ENCODE results near the genes AKAP4 and NUDT11.

DNA sequence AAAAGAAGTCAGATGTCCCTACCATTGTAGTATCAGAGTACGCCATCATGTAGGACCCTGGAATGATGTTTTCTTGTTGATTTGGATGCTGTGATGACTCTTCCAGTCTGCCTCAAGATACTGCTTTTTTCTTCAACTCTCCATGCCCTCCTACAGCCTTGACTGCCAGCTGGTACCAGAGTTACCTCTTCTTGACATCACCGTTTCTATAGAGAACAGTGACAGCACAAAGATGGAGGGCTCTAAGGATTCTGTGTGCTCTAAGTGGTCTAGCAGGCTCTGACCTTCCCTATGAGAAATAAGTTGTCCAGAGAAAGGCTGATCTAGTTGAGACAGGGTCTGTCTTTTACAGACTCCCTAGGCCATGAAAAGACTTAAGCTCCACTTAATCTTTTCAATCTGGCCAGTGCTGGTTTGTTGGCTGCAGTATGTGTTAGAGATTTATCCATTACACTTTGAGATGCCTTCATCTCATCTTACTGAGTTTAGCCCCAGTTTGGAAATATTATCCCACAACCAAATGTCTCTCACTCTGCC lies at the start of gene AKAP4:
Gene AKAP4, minus strand, starts transcription at position 167 of the 537 bp plus-strand sequence.
- RRBS, result no CpG with 5 or more reads among the region's 2 CpGs

GRCh38 chrX:50770425-50770874 lies 43.5 kb downstream of the SHROOM4 start:
- RRBS, result no CpG with 5 or more reads among the region's 1 CpG

GRCh38 chrX:50813010-50813839 lies 769 bp downstream of the SHROOM4 start:
- RRBS, result 5% methylated on average over 10 of the region's 59 CpGs

- RRBS, result 3% methylated on average over 11 of the region's 78 CpGs
Measured at GRCh38 chrX:51496072-51496778, at the start of gene NUDT11. Gene NUDT11, minus strand, starts transcription at chrX:51496592.

DNA sequence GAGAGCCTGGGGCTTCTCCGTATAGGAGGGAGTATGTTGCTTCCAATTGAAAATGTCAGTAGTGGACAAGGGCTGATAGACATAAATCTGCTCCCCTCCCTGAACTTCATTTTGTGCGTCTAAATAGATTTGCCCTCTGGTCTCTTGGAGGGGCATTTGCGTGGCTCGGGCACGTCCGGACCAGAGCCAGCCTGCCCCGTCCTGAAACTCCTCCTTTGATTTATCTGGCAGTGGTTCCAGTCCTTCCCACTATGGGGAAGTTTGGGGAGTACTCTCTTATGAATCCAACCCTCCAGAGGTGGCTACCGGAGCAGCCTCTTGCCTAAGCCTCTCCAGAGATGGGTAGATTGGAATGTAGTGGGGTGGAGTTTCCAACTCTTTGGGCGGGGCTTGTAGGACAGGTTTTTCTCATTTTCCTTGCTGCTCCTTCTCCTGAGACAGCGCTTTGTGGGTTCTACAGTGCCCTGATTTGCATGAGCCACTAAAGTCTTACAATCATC lies 60.0 kb upstream of the XAGE1B start:
- RRBS, result no CpG with 5 or more reads among the region's 10 CpGs

DNA sequence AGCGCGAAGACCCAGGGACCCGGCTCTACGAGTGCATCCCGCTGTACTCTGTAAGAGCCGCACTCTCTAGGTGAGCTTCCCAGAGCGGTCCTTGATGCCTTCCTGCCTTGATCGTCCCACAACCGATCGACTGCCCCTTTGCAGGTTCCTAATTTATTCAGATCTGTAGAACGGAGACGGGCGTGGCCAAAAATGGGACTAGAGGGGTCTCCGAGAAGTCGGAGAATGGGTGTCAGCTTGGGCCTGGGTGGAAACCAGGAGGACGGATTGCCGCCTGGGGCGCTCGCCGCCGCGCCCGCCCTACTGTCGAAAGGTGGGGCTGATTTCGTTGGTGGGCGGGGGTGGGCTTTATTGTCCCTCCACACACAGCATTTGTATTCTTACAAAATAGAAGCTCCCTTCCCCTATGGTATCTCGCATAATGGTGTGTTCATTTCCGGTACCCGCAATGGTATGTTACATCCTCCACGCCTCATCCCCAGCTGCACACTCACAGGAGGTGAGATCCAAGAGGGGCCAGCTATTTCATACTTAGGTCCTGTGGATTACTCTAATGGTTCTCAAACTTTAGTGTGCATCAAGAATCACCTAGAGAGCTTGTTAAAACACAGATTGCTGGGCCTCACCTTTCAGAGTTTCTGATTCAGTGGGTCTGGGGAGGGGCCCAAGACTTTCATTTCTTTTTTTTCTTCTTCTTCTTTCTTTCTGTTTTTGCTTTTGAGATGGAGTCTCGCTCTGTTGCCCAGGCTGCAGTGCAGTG lies 42.4 kb upstream of the FAM156A start:
- RRBS, result no CpG with 5 or more reads among the region's 31 CpGs

DNA sequence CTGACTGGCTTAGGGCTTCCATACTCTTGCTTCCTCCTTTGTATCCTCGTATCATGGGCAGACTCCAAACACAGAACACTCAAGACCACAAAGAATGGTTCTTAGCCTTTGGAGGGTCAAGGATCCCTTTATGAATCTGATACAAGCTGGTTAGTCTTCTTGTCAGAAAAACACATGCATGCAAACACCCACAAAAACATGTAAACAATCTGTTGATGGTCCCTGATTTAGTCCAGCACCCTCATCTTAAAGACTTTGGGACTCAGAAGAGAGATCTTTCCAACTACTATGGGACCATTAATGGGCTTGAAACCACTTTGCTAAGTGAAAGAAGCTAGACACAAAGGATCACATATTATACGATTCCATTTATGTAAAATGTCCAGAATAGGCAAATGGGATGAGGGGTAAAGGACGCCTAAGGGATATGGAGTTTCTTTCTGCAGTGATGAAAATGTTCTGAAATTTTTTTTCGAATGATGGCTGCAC lies 34.0 kb downstream of the KDM5C start:
- RRBS, result no CpG with 5 or more reads among the region's 4 CpGs

- RRBS, result no CpG with 5 or more reads among the region's 15 CpGs
Measured at GRCh38 chrX:53196211-53197015, 28.6 kb downstream of the KDM5C start.

DNA sequence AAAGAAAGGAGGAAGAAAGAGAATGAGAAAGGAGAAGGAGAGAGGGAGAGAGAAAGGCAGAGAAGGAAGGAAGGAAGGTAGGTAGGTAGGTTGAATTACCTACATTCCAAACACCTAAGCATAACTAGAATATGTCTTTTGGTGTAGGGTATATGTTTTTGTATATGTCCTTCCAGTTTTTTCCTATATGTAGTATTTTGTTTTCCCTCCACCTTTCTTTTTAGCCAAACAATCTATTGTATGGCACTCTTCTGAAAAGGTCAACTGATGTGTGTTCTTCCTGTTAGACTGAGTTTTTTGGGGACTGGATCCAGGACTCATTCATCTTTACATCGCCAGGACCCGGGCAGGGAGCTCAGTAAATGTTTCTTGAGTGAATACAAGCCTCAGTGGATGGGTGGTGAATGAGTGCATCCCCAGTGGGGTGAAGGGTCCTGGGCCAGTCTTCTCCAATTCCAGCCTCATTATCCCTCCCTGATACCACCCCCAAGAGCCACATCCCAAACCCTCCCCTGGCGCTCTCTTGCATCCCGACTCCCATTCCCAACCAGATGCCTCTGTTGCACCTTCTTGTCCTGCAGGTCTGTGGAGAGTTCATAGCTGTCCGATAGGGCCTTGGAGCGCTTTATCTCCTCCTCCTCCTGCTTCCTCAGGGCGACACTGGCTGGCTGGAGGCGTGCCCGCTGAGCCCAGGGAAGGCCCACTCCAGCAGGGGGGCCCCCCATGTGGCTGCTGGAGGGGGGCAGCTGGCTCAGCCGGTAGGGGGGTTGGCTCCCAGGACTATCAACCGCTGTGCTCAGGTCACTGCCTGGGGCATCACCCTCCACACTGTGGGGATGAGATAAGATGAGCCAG lies 30.5 kb upstream of the KDM5C start:
- RRBS, result no CpG with 5 or more reads among the region's 11 CpGs

DNA sequence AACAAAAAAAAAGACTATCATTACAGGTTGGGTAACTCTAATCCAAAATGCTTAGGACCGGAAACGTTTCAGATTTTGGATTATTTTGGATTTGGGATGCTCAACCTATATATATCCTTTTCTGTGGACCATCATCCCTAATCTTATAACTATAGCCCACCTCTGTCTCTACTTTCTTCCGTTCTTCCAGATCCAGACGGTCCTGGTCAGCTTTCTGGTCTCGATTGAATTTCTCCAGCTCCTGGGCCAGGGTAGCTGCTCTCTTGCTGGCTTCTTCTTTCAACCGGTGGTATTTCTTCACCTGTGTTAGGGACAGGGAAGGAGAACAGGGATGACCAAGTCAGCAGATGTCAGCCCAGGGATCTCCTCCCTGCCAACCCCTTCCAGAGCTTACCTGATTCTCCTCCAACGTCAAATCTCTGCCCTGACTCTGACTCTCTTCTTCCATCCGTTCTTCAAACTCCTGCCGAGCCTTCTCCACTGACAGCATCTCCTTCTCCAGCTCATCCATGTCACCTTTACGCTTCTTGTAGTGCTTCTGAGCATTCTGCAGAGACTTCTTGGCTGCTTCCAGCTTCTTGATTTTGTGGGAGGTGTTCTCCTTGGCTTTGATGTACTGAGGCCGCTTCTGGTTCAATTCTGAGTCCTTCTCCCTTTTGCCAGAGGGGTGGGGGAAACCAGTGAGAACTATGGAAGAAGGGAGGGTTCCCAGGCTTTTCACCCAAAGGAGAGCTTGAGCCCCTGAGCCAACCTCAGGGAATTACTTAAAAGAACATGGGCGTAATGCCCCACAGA lies 10.7 kb downstream of the SMC1A start:
- RRBS, result no CpG with 5 or more reads among the region's 12 CpGs

- RRBS, result 2% methylated on average over 6 of the region's 49 CpGs
Measured at GRCh38 chrX:53441395-53442589, 7.6 kb upstream of the HSD17B10 start.

DNA sequence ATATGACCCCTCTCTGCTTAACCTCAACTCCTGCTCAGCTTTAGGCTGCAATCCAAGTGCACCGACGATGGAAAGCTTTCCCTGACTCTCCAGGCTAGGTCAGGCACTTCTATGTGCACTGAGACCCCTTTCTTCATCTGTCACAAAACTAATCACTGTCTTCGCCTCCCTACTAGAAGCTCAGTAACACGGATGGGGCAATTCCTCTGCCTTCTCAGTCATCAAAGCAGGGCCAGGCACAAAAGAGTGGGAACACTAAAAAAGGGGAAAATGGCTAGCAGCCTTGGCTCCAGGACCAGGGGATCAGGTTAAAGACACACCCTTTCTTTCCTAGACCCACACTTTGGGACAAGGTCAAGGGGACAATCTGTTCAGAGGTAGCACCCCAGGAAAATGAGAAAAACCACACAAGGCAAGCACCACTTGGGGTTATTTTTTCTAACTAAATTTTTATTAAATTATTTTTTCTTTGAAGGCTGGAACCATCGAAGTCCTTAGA lies 97.6 kb upstream of the HSD17B10 start:
- RRBS, result no CpG with 5 or more reads among the region's 5 CpGs

GRCh38 chrX:53558472-53559109 lies 124.4 kb upstream of the HSD17B10 start:
- RRBS, result no CpG with 5 or more reads among the region's 9 CpGs

GRCh38 chrX:53831936-53832320 lies 145.4 kb upstream of the HUWE1 start:
- RRBS, result no CpG with 5 or more reads among the region's 5 CpGs

DNA sequence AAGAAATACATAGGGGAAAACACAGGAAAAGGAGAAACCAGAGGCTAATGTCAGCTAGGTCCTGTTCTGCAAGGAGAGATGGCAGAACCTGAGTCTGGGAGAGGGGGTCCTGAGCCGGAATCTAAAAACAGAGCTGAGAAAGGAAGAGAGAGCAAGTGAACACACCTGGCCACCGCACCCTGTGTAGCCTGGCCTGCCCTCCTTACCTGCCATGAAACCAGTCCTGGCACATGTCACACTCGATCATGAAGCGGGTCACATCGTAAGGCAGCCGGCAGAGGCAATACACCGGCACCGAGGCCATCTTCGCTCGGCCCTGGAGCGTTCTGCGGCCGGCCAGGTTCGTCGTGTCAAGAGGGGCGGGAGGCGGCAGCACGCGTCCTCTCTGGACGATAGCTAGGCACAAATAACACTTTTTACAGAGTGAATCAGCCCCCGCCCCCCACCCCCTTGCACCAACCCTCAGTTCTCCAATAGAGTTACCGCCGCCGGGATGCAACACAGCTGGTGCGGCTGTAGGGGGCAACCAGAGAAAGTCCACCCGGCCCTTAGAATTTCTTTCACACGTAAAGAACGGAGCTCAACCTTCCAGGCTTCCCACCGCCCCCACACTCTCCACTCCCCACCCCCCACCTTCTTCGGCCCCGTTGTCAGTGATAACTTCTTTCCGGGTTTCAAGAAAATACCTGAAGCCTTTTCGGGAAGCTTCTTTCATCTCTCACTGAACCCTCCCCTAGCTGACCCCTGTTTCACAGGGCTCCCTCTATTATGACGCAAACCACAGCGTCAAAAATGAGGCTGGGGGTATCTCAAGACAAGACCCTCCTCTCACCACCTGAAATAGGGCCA lies 1.6 kb downstream of the PHF8 start:
- RRBS, result 13% methylated on average over 10 of the region's 35 CpGs

DNA sequence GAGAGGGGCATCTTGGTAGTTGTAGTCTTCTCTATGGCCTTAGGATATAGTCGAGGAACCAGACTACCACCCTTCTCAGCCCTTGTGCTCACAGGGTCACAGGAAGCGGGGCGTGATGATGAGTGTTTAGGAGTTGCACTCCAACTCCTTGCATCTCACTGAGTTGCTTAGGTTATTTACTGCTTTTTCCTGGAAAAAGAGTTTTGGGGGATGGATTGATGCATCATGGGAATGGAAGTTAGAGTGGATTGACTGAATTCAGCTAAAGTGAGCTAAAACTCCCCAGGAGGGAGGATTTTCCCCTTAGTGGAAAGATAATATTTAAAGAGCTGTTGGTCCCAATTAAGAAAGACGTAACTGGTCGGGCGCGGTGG lies 552 bp upstream of the FAM120C start:
- RRBS, result no CpG with 5 or more reads among the region's 7 CpGs

- RRBS, result 15% methylated on average over 2 of the region's 6 CpGs
Measured at GRCh38 chrX:54492474-54492762, 3.6 kb downstream of the FGD1 start.

GRCh38 chrX:54539936-54540499 lies 10.0 kb downstream of the GNL3L start:
- RRBS, result no CpG with 5 or more reads among the region's 5 CpGs

GRCh38 chrX:54774406-54775255 lies 23.4 kb downstream of the ITIH6 start:
- RRBS, result no CpG with 5 or more reads among the region's 2 CpGs

GRCh38 chrX:55161532-55161949 lies 556 bp upstream of the FAM104B start:
- RRBS, result no CpG with 5 or more reads among the region's 18 CpGs